BJ (cell line): Measurements from ENCODE around the gene HECW2.

DNA sequence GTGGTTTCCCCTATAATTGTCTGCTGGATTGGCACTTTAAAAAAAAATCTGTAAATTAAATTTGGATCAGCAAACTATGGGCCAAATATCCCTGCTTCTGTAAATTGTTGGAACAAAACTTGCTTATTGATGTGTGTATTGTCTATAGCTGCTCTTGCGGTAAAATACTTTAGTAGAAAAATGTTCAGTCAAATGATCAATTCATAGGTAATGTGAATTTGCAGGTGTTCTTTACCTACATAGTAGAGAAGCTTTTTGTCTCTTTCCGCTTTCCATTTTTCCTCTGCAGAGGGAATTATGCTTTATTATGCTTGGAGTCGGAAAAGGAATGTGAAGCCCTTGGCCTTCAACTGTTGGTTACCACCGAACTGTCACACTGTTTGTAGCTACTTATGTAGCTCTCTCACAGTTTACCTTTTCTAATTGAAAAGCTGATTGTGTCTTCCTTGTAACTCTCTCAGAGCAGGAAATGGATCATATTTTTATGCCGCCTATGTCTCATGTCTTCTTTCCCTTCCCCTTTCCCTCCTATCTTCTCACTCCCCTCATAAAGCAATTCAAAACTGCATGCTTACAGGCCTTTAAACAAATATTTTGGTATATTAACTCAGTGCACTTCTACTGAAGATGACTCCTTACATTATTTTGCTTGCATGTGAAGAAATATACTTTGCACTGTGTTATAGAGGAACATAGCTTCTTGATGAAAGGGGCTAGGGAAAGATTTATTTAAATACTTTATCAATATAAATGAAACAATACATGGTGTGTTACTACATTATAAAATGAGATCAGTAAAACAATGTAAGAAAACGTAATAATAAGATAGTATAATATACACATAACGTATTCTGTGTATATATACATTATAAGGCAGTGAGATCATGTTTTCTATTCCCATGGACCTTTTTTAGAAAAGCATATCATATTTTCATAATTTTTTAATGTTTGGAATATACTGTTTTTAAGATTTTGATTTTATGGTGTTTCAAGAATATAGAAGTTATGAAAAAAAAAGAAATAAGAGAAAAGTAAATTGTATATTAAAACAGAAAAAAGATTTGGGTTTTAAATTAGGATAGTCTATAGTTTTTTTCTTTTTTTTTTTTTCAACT is 6.0 kb downstream of the SLC39A10 start:
- CAGE, long polyA plus RNA, result no peak
- RRBS, result no CpG with 5 or more reads among the region's 7 CpGs

DNA sequence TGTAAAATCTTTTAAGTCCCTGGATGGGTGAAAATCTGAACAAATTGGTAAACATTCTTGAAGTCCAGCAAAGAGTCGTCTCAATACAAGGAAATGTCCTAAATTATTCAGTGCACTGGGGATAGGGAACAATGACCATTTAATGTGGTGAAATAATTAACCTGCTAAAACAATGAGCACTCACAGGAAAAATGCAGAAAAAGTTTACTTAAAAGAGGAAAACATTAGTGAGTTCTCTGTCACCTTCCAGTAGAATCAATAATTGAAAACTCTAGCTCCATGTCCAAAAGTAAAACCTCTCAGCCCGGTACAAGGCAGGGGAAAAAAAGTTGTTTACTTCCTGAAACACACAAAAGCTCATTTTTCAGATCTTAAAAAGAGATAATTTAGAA is 44.3 kb upstream of the DNAH7 start:
- CAGE, long polyA plus RNA, result no peak
- RRBS, result no CpG with 5 or more reads among the region's 2 CpGs

DNA sequence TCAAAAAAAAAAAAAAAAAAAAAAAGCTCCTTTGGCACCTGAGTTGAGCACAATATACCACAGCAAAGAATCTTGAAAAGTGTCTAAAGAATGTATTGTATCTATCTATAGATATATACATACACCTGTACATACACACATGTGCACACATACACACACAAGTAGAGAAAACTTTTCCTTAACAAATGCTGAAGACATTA is 35.7 kb downstream of the STK17B start:
- CAGE, long polyA plus RNA, result no peak

DNA sequence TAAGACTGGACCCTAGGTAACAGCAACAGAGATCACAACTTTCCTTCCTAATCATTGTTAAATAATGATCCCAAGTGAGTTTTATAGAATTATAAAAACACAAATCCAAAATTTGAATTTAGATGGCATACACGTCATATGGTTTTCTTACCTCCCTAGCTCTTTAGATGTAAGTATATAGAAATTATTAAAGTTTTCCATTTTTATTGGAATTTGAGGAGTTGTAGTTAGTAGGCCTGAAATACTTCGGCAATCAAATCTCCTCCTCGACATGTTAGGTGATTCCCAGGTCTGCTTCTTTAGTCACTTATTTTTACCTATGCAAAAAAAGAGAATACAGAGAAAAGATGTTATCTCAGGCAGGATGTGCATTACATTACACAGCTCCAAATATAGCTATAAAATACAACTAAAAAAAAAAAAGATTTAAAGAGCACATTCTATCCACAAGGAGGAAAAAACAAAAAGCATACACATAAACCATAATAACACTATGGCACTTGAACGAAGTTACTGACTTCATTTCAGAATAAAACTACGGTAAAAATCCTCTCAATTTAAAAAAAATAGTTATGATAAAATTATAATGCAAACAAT is 8.2 kb downstream of the STK17B start:
- CAGE, long polyA plus RNA, result no peak
- RRBS, result no CpG with 5 or more reads among the region's 5 CpGs

GRCh38 chr2:196319034-196319815 is 147.8 kb upstream of the STK17B start:
- CAGE, long polyA plus RNA, result no peak
- RRBS, result no CpG with 5 or more reads among the region's 17 CpGs

- CAGE, long polyA plus RNA, result no peak
- RRBS, result under 1% methylated on average over 25 of the region's 62 CpGs
These were observed at the start of gene HECW2 for GRCh38 chr2:196593341-196593957. Gene HECW2, minus strand, starts transcription at chr2:196593554.

DNA sequence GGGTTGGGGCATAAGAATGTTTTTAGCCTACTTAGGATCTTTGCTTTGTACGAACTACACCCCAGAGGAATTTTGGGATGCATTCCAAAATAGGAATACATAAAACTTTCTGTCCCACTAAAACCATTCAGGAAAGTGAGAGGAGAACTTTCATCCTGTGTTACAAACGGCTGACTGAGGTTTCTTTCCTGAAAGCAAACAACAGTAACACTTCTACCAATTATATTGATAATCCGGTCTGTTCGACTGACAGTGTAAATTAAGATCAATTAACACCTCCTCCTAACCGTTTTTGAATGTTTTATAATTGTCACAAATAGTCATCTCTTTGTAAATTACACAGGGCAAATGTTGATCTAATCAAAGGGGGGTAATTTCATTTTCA is 151.0 kb upstream of the PGAP1 start:
- CAGE, long polyA plus RNA, result no peak
- RRBS, result no CpG with 5 or more reads among the region's 5 CpGs

DNA sequence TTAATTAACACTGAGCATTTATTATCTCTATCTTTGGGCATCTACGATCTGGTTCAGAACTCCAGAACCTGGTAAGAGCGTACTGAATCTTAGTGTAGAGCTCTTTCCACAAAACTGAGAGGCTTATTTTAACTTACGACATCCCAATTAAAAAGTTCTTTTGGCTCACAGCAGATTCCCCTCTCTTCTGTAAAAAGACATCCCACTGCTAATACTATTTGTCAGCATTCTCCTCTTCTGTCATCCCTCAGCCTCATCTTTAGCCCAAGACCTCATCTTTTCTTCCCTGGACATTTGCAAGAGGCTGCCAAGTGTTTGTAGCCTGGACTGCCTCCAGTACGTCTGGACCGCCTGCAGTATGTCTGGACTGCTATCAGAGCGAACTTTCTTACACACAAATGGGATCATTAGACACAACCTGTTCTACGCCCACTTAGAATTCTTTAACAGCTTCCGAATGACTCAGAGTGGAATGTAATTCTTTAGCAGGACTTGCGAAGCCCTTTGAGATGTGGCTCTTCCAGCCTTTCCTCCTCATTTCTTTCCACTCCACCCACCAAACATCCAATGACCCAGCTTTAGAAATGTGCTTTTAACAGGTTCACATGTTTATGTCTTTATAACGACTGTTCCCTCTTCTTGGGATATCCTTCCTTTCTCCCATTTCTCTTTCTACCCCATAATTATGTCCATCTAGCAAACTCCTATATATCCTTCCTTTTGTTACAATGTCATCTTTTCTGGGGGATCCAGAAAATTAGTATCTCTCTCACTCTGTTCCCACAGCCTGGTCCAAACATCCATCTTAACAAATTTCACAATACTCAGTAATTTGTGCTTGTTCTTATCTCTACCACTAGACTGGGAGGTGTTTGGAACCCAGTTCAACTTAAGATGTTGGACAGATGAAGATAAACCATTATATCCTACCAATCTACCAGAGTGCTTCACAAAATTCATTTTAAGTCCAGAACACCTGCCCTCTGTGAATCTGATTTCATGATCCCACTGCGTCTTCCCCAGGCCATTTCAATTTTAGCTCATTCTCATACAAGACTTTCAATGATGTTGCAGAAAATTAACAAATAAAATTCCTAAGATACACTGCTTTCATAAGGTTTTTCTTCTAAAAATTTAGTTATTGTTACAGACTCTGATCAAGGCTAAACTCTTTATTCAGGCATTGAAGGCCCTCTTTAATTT is 171.3 kb upstream of the PGAP1 start:
- CAGE, long polyA plus RNA, result no peak
- RRBS, result no CpG with 5 or more reads among the region's 11 CpGs

- CAGE, long polyA plus RNA, result no peak
- RRBS, result no CpG with 5 or more reads among the region's 6 CpGs
These were observed 4.6 kb downstream of the ANKRD44 start for GRCh38 chr2:197305916-197306435.

DNA sequence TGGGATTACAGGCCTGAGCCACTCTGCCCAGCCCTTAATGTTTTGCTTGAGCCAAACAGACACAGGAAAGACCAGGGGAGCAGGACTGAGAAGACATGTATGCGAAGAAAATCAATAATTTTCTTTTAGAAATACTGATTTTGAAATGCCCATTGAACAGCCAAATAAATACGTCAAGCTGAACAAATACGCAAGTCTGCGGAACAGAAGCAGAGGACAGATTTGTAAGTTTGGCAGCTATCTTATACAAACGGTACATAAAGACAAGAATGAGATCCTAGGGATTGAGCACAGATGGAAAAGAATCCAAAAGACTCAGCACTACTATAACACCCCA is 20.8 kb downstream of the SF3B1 start:
- CAGE, long polyA plus RNA, result no peak
- RRBS, result no CpG with 5 or more reads among the region's 5 CpGs

- CAGE, long polyA plus RNA, result no peak
- RRBS, result no CpG with 5 or more reads among the region's 15 CpGs
These were observed 837 bp downstream of the HSPE1 start for GRCh38 chr2:197500899-197501533.

DNA sequence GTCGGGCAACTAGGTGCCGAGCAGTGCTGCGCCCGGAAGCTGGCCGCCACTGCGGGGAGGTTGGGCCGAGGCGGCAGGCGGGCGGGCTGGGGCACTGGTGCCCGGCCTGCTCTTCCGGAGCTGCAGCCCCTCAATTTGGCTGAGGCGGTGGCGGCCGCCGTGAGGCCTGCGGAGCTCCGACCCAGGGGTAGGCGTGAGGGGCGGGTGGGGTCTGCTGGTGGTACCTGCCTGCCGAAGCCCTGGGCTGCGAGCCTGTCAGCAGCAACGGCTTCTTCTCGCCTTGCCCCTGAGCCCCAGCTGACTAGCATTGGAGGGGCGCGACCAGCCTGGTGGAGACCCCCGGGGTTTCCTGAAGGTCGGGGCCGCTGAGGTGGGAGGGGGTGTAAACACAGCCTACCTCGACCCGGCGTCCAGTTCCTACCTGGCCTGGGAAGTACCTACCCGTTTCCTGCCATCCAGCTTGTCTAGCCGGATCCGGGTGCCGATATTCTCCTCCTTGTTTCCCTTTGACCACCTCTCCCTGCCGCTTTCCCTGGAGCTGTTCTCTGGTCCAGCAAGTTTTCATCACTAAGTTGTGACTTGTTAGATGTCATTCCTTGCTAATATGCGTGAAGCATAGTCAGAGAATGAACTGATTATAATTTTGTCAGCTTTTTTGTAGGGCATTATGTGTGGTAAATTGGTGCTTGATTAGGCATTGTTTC is 455 bp downstream of the MOB4 start:
- CAGE, long polyA plus RNA, result no peak
- RRBS, result 1% methylated on average over 19 of the region's 38 CpGs

- CAGE, long polyA plus RNA, result no peak
- RRBS, result no CpG with 5 or more reads among the region's 1 CpG
These were observed 53.2 kb downstream of the MOB4 start for GRCh38 chr2:197569084-197569448.

- CAGE, long polyA plus RNA, result no peak
- RRBS, result no CpG with 5 or more reads among the region's 4 CpGs
These were observed 60.8 kb downstream of the RFTN2 start for GRCh38 chr2:197614583-197615024.

- CAGE, long polyA plus RNA, result no peak
- RRBS, result no CpG with 5 or more reads among the region's 20 CpGs
These were observed 34.8 kb downstream of the RFTN2 start for GRCh38 chr2:197640555-197641070.

DNA sequence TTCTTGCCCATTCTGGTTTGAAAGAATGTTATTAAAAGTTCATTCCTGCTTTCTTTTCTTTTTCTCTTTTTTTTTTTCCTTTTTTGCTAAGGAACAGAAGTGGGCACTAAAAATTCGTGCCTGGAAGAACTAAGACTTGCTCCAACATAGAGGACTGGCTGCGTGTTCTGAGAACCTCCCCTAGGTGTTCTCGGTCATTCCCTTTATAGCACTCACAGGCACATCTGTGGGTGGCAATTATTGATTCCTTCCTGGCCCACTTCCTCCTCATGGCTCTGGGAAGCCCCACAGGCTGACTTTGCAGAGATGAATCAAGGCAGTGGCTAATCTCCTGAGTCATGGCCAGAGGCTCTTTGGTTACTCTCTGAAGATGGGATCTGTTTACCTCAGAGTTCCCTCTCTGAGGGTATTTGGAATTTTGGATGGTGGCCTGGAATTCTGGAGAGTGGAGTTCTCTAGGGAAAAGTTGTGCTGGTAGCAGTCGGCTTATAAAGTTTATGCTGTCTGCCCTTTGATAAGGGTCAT is 104.9 kb downstream of the PLCL1 start:
- CAGE, long polyA plus RNA, result no peak
- RRBS, result no CpG with 5 or more reads among the region's 4 CpGs

DNA sequence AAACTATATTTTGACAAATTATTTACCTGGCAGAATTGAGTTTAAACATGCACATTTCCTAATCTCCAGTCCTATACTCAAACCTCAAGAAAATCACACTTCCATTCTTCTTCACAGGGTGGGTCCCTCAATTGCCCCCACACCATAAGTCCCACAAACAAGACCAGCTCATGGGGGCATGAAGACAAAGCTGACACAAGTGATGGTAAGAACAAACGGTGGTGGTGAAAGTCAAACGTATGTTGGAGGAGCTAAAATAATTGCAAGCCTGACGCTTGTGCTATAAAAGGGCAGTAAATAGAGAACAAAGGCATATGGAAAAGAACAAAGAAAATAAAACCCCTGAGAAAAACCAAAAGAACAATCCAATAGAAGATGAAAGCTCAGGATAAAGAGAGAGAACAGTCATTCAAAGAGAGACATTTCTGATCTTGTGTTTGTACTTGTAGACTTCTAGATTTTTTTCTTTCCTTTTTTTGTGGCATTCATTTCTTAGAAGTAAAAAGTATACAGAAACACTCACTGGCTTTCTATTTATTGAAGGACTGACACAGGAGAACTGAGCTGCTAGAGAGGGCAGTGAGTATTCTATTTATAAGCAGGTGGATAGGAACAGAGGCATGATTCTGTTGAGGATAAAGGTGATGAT is 688.6 kb downstream of the SATB2 start:
- CAGE, long polyA plus RNA, result no peak
- RRBS, result no CpG with 5 or more reads among the region's 3 CpGs

GRCh38 chr2:198778006-198778321 is 679.8 kb downstream of the SATB2 start:
- CAGE, long polyA plus RNA, result no peak
- RRBS, result no CpG with 5 or more reads among the region's 4 CpGs

DNA sequence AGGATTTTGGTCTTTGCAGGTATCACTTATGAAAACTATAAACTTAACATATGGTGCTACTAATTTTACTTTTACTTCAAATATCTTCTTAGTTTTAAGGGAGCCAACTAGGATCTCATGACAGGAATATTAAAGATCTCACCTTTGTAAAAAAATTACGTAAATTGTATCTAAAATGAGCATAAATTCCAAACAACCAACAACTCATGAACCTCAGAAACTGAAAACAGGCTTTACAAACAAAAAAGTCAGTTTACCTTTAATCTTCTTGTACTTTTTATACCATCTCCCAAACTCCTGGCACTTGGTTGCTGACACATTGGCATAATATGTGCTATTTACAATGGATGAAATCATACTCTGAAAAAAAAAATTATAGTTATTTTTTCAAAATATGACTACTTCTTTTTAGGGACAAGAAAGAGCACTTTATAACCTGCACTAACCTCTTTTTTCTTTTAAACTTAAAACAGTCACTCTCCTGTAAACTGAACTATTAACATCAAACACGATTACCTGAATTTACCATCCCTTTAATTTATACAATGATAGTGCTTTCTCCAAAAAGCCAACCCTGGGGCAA is 89.3 kb downstream of the SATB2 start:
- CAGE, long polyA plus RNA, result no peak
- RRBS, result no CpG with 5 or more reads among the region's 2 CpGs

GRCh38 chr2:199459003-199459202 is 1.2 kb upstream of the SATB2 start:
- CAGE, long polyA plus RNA, result no peak
- RRBS, result 2% methylated on average over 6 of the region's 21 CpGs